Duodenum (tissue), 1 donor: Measurements from ENCODE around the gene SLC39A11.

- PRO-cap = bidirectional peak, plus-strand start at chr17:72468568, minus-strand start at chr17:72468469
Observed at GRCh38 chr17:72467867-72468803, 347.3 kb downstream of the SOX9 start.

- PRO-cap = no peak
Observed at GRCh38 chr17:72528207-72528863, 407.5 kb downstream of the SOX9 start.

DNA sequence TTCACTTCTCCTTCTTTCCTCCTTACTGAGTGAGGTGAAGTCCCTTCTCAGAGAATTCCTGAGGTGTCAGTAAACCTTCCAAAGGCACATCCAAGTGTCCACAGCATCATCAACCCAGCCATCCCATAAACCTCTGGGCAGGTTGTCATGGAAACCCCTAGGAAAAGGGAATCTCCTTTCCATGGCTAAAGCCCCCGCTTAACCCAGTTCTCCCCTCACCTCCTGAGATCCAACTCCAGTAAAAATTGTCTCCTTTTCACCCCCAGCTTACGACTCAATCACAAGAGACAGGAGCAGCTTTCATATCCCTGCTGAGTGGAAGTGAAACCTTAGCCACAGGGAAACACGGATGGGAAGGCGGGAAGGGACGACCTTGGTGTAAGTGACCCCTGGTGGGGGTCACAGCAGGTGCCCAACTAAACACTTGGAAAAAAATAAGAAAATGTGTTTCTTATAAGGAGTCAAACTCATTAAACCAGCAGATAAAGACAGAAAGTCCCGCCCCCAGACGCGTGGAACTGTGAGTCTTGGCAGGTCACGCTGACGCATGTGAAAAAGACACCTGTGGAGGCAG is 432.0 kb downstream of the SOX9 start:
- PRO-cap = no peak

DNA sequence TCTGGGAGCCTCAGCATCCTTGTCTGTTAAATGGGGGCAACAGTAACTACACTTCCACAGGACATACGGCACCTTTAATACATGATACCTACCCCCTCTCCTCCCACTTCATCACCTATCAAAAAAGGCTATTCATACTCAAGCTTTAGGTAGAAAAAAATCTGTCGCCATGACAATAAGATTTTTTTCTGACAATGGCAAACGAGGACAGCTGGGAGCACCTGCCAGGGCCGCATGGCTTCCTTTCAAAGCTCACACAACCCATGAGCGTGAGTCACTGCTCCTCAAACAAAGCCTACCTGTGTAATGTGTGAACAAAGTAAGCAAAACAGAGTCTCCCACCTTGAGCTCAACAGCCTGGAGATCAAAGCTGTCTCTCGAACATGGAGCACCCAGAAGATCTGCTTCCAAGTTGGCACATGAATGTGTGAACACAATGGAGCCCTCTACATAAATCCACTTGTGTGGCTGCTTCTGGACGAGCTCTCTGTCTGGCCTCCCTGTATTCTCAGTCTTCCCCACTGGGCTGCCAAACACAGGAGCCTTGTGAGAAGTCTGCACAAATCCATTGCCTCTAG is 459.7 kb downstream of the SOX9 start:
- PRO-cap = no peak

- PRO-cap = no peak
Observed at GRCh38 chr17:72590684-72591177, 469.9 kb downstream of the SOX9 start.

GRCh38 chr17:72968674-72969299 is 123.7 kb downstream of the SLC39A11 start:
- PRO-cap = no peak

DNA sequence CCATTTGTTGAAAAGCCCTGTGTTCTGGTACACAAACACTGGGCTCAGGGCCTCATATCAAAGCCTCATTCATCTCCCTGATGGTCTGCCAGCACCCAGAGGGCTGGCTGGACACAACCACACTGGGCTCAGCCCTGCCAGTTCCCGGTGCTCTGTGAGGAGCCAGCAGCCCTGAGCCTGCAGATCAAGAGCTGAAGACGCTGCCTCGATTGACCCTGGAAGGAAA is 2.6 kb downstream of the SLC39A11 start:
- PRO-cap = no peak

DNA sequence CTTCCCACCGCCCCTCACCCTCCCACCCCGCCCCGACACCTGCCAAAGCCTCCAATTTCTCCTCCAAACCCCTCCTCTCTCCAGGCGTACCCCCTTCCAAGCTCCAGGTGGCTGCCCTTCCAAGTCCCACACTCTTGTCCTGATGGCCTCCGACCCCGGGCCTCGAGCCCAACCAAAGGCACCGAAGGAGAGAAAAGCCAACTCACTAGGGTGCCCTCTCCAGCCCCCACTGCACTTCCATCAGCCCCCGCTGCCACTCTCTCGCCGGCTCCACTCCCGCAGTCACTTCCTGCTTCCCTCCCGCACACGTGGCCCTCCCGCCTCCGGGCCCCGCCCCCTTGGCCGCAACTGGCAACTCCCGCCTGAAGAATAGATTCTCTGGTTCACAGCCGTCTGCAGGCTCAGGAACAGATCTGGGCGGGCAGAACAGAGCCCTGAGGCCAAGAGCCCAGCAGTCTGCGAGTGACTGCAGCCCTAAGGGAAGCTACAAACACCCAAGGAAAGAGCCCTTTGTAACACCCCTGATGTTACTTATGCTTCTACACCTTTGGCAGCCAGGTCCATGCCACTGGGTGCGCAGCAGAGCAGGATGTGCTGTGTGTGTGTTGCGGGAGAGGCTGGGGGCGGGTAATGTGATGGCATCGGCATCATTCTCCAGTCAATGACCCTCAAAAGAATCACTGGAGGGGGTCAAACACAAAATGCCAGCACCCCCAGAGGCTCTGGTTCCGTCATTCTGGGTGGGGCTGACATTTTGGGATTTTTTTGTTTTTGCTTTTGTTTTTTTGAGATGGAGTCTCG is at the start of gene SLC39A11:
SLC39A11 (minus strand) TSS at position 284 of the 801 bp plus-strand sequence.
- PRO-cap = unidirectional peak, minus-strand start at position 284 of the sequence

GRCh38 chr17:73191260-73191513 is 1.7 kb upstream of the COG1 start:
- PRO-cap = no peak

GRCh38 chr17:73193164-73193740 is 397 bp downstream of the COG1 start:
- PRO-cap = no peak

- PRO-cap = no peak
Observed at GRCh38 chr17:73211646-73212188, 18.9 kb downstream of the COG1 start.

DNA sequence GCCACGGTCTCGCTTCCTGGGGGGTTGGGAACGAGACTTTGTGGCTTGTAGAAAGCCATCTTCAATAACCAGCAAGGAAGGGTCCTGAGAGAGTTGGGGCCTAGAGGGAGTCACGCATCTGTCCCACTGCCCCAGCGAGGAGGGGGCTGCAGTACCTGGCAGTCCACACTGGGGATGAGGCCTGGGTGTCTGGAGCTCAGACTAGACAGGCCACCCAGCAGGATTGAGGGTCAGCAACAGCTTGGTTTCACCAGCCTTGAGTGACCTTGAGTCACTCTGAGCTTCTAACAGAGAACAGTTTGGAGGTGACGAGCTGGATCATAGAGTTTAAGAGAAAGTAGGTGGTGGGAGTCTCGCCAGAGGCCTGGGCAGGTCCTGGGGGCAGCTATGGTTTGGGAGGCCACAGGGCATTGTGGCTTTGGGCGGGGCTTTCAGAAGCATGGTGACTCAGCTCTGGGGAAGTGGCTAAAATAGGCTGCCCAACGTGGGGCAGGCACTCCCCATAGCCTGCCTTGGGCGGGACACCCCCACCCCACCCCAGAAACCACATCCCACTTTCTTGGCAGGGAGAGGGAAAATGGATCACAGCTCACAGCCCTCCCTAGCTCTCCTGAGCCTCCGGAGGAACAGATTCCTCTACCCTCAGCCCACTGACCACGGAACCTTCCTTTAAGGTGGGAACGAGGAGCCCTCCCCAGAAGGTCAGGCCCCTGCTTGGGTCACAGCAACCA is 20.5 kb downstream of the CDC42EP4 start:
- PRO-cap = unidirectional peak, plus-strand start at position 565 of the sequence

GRCh38 chr17:73351185-73351500 is 39.3 kb upstream of the CDC42EP4 start:
- PRO-cap = no peak

GRCh38 chr17:73357210-73357745 is 45.5 kb upstream of the CDC42EP4 start:
- PRO-cap = no peak

DNA sequence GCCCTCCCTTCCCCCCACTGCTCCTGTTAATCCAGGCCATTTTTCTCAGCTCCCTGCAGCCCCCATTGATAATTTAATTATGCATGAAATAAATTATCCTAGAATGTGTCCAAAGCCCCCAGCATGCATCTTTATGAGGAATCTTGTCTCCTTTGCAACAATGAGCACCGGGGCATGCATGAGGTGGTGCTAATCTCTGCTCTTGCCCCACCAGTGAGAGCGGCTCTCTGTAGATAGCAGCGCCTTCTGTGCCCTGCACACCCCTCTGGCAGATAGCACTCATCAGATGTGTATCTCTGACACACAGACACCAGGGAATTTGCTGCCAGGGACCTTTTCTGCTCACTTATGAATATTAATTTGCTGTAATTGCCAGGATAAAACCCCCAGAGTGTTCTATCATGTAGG is 140.2 kb upstream of the CDC42EP4 start:
- PRO-cap = no peak

GRCh38 chr17:73860550-73860919 is 216.3 kb upstream of the SDK2 start:
- PRO-cap = no peak

GRCh38 chr17:74044948-74045312 is 158.5 kb upstream of the RPL38 start:
- PRO-cap = unidirectional peak, minus-strand start at chr17:74045078

DNA sequence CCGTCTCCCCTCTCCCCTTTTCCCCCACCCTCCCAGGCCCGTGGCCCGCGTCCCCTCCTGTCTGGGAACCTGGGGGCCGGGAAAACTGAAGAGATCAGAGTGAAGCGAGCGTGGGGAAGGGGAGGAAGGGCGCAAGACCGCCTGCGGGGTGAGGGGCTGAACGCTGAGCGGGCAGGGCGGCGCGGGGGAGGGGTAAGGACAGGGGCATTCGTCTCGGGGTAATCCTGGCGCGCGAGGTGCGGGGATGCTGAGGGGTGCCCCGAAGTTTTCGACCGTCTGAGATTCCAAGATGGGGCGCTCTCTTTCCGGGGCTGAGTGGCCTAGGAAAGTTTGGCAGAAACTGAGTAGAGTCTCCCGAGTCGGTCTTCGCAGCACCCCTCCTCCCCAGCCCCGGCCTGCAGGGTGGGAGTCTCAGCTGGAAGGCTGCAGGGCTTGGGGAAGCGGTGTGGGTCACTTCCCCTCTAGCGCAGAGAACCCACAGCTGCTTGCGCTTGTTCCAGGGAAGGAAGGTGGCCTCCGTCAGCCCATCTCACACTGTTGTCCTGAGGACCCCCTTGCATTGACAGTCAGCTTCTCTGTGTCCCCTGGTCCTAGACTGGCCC is 574 bp downstream of the TTYH2 start:
- PRO-cap = no peak

- PRO-cap = no peak
Observed at GRCh38 chr17:74387376-74387903, 20.1 kb downstream of the GPR142 start.

DNA sequence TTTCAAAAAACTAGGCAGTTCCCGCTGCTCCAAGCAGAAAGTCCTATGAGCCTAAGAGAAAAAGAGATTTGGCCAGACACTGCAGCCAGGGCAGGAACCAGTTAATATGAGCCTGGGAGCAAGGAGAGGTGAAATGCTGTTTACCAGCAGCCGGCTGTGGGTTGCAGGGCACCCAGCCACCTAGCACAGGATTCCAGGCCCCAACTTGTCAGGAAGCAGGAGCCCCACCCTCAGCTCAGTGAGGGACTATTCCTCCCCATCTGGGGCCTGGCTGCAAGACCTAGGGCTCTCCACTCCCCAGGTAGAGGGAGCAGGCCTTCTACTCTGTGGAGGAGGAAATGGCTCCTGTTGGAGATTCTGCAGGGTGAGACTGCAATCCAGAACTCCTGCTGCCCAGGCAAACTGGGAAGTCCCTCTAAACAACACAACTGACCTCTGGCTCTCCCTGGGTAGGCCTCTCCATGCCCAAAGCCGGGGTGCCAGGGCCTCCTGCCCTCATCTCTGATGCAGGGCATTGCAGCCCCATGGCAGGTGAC is 4.4 kb upstream of the GPRC5C start:
- PRO-cap = no peak